Measurements from ENCODE around the gene SALL3.

- PRO-cap, result no peak
- RAMPAGE, long total RNA, 3 experiments, result no peak in any of the 3 experiments
These were observed 7.2 kb downstream of the ZNF516 start for GRCh38 chr18:76487414-76488751.

- PRO-cap, result bidirectional peak, plus-strand start at chr18:76493065, minus-strand start at chr18:76492961
- RAMPAGE, long total RNA, 3 experiments, result no peak in any of the 3 experiments
These were observed 2.2 kb downstream of the ZNF516 start for GRCh38 chr18:76492618-76493496.

GRCh38 chr18:76670547-76670901 lies 151.8 kb upstream of the ZNF236 start:
- PRO-cap, result no peak
- RAMPAGE, long total RNA, 3 experiments, result no peak in any of the 3 experiments

DNA sequence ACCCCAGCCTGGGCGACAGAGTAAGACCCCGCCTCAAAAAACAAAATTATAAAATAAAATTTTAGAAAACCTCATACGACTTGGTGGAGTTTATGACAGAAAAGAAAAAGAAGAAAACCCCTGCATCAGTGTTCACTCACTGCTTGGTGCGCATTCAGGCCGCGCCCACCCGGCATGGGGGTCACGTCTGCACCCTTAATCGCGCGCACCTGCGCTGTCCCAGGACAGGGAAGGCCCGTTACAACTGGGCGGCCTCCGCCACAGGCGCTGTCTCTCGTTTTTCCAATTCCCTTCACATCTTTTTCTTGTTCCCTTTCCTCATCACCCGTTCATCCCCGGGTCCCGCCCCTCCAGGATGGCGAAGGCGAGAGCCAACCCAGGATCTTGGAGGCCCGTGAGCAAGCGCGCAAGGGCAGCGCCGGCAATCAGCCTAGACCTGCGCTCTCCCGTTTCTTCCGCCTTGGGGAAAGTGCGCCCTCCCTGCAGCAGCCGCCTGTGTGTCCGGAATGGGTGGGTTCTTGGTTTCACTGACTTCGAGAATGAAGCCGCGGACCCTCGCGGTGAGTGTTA lies 35.1 kb upstream of the ZNF236 start:
- PRO-cap, result no peak
- RAMPAGE, long total RNA, 3 experiments, result no peak in any of the 3 experiments

DNA sequence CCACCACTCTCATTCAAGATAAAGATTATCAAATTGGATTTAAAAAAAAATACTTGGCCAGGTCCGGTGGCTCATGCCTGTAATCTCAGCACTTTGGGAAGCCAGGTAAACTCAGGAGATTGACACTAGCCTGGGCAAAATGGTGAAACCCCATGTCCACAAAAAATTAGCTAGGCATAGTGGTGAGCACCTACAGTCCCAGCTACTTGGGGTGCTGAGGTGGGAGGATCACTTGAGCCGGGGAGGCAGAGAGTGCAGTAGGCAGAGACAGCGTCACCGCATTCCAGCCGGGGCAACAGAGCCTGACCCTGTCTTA lies 2.2 kb upstream of the ZNF236 start:
- PRO-cap, result no peak
- RAMPAGE, long total RNA, 3 experiments, result no peak in any of the 3 experiments

DNA sequence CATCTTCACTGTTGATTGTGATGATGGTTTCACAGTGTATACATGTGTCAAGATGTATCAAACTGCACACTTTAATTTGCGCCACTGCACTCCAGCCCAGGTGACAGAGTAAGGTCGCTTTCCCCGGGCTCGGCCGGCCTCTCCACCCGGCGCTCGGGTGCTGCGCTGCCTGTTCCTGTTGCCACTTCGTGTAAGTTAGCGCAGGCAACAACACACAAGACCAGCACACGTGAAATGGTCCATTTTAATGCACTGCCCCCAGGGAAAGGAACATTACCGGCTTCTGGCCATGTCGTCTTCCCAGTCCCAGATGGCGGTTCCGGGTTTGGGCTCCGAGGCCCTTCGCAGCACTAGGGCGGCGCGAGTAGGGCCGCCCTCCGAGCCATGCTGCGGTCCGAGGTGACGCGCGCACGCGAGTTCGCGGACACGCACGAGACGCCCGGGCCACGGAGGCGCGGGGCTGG lies 586 bp upstream of the ZNF236 start:
- PRO-cap, result unidirectional peak, plus-strand start at position 103 of the sequence
- RAMPAGE, long total RNA, 3 experiments, result no peak in any of the 3 experiments

GRCh38 chr18:77054581-77055305 lies 77.8 kb downstream of the MBP start:
- PRO-cap, result no peak
- RAMPAGE, long total RNA, 3 experiments, result no peak in any of the 3 experiments

GRCh38 chr18:77058497-77058889 lies 74.1 kb downstream of the MBP start:
- PRO-cap, result no peak
- RAMPAGE, long total RNA, 3 experiments, result no peak in any of the 3 experiments

- PRO-cap, result no peak
- RAMPAGE, long total RNA, 3 experiments, result no peak in any of the 3 experiments
These were observed 71.5 kb downstream of the MBP start for GRCh38 chr18:77060666-77061829.

- PRO-cap, result no peak
- RAMPAGE, long total RNA, 3 experiments, result no peak in any of the 3 experiments
These were observed 40.1 kb downstream of the MBP start for GRCh38 chr18:77092204-77093228.

DNA sequence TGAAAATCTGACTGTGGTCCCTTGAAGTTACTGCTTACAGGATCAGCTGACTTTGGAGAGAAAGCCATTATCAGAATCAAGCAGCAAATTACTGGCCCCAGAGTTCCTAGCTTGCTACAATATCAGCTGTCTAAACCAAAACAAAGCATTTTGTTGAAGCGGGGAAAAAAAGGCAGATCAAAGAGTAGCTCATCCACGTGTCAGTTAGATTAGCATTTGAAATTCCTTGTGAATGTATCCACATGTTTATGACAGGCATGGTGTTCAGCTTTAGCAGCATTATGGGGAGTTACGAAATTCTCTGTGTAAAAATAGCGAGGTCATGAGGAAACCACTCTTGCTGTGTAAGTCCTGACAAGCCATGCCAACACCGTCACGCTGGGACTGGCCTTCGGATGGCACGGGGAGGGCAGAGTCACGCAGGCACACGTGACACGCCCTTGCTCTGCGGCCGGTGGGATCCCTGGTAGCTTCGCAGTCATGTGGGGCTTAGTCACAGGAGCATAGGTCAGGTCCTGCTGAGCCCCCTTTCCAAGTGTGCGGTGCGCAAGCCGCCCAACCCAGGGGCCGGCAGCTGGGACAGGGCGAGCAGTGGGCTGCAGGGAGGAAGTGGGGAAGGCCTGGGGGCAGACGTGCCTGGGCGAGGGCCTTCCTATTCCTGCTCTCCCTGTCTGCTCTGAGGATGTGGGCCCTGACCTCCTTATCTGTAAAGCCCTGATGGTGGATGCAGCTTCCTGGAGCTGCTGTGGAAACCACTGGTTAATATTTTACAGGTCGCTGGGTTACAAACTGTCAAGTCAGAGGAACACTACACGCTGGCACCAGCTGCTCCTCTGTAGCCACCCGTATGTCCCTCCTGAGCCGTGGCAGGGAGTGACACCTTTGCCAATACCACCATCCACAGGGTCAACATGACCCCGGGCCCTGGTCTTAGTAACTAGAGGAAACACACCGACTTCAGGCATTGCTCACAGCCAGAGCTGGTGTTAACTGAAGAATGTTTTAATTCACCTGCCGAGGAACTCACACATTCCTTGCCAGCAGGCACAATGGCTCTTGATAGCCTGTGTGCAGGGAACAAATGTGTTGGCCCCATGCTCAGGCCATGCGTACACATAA lies 18.0 kb downstream of the MBP start:
- PRO-cap, result bidirectional peak, plus-strand start at position 534 of the sequence, minus-strand start at position 206 of the sequence
- RAMPAGE, long total RNA, 3 experiments, result no peak in any of the 3 experiments

DNA sequence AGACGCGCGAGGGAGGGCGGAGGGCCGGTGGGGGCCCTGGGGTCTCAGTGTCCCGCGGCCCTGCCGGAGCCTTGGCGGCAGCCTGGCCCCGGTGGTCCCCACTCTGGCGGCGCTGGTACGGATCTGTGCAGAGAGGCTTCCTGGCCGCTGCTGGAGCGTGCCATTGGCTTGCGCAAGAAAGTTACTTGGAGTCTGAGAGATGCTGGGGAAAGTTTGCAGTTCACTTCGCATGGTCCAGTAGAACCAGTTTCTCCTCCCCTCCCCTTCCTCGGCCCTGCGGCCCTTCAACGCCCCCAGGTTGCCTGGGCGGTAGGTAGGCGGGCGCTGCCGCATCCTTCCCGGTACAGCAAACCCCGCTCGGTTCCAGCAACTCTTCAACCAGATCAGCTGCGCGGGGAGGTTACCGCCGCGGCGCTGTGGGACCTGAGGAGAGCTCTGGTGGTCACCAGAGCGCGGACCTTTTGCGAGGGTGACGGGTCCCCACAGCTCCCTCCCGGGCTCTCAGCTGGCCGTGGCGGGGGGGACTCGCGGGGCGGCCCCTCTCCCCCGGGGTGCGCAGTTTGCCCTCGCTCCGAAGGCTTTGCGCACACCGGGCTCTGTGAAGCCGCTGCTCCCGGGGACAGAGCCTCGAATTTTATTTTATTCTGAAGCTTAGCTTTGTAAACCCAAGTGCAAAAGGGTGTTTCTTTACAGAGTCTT lies 1.7 kb downstream of the GALR1 start:
- PRO-cap, result no peak
- RAMPAGE, long total RNA, 3 experiments, result no peak in any of the 3 experiments

DNA sequence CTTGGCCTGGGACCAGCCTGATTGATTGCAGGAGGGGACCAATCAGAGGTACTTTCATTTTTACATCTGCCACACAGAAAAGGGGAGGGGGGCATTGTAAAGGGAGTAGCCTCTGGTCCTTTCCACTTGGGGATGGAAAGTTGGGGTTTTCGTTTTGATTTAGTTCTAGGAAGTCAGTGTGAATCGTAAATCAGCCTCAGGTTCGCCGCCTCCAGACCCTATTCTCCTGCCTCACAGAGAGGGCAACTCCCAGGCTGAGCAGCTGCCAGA lies 372.5 kb downstream of the GALR1 start:
- PRO-cap, result no peak
- RAMPAGE, long total RNA, 3 experiments, result no peak in any of the 3 experiments

DNA sequence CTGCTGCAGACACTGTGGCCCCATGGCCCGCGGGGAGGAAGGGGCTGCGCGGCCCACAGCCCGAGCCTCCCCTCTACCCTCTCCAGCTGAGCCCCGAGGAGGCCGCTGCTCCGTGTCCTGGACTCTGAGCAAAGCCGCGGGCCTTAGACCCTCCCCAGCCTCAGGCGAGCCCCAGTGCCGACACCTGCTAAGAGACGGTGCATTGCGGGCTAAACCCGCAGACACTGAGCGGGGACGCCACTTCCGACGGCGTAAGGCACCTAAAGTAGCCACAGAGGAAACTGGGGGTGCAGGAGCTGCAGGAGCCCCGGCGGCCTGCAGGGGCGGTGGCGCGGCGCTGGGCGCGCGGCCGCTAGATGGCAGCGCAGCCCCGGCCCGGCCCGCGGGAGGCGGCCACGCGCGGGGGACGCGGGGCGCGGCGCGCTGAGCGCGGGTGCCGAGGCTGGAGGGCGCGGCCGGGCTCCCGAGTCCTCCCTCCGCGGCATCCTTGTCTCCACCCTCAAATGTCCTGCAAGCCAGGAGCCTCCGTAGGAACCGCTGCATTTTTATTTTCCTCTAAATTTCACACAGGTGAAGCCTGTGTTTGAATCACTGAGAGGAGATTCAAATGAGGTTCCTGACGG lies 650.4 kb downstream of the GALR1 start:
- PRO-cap, result no peak
- RAMPAGE, long total RNA, 3 experiments, result no peak in any of the 3 experiments

DNA sequence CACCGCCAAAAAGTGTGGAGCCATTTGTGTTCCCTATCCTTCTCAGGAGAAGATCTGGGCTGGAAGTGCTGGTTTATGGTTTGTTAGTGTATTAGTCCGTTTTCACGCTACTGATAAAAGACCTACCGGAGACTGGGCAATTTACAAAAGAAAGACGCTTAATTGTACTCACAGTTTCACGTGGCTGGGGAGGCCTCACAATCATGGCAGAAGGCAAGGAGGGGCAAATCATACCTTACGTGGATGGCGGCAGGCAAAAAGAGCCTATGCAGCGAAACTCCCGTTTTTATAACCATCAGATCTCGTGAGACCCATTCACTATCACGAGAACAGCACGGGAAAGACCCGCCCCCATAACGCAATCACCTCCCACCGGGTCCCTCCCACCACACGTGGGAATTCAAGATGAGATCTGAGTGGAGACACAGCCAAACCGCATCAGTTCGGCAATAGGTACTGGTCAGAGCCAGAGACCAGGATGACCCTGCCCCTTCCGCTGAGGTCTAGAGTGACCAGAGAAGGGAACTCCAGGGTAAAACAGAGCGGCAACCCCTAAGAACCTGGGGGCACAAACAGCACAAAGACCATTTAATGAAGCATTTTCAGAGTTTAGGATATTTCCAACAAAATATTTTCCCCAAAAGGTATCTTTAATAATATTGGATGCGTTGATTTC lies 744.0 kb downstream of the GALR1 start:
- PRO-cap, result no peak
- RAMPAGE, long total RNA, 3 experiments, result no peak in any of the 3 experiments

GRCh38 chr18:78156490-78156970 lies 823.1 kb upstream of the SALL3 start:
- PRO-cap, result no peak
- RAMPAGE, long total RNA, 3 experiments, result no peak in any of the 3 experiments

- PRO-cap, result no peak
- RAMPAGE, long total RNA, 3 experiments, result no peak in any of the 3 experiments
These were observed 436.6 kb upstream of the SALL3 start for GRCh38 chr18:78542979-78543505.

GRCh38 chr18:78561862-78562671 lies 417.6 kb upstream of the SALL3 start:
- PRO-cap, result no peak
- RAMPAGE, long total RNA, 3 experiments, result no peak in any of the 3 experiments

GRCh38 chr18:78979508-78980430 lies at the start of gene SALL3:
SALL3 (plus strand) TSS chr18:78979818.
- PRO-cap, result no peak
- RAMPAGE, long total RNA, 3 experiments, result no peak in any of the 3 experiments

GRCh38 chr18:79246196-79247100 lies 149.3 kb upstream of the NFATC1 start:
- PRO-cap, result no peak
- RAMPAGE, long total RNA, 3 experiments, result no peak in any of the 3 experiments

Measured in gastrocnemius medialis (tissue), 3 donors.